HTR-8/SVneo (cell line): Measurements from ENCODE around the gene SPPL2C.

- RRBS: no CpG with 5 or more reads among the region's 11 CpGs
Observed at GRCh38 chr17:45122635-45123102, 9.6 kb downstream of the PLCD3 start.

- RRBS: no CpG with 5 or more reads among the region's 9 CpGs
Observed at GRCh38 chr17:45127085-45127483, 5.2 kb downstream of the PLCD3 start.

DNA sequence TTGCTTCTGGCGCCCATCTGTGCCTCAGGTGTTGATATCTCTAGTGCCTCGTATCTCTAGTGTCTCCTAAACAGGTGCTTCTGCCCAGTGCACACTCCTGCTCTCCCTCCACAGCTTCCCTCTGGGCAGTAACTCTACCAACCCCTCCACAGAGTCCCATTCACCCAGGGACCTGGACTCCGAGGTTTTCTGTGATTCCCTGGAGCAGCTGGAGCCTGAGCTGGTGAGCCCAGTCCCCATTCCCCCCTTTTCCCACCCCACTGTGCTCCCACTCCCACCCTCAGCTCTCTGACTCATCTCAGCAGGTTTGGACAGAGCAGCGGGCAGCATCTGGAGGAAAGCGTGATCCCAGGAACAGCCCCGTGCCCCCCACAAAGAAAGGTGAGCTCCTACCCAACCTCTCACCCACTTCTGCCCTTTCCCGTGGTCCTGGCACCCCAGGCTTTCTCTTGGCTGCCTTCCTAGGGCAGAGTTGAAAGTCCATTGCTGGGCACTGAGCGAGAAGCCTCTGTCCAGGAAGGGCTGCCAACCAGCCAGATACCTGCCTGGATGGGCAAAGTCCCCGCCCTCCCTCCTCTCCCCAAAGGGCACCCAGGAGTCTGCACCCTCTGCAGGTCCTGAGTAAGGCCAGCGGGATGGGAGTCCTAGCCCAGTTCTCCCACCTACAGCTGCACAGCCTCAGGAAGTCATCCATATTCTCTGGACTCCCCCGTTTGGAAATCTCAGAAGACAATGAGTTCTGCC, 2.3 kb downstream of the ACBD4 start:
- RRBS: no CpG with 5 or more reads among the region's 11 CpGs

DNA sequence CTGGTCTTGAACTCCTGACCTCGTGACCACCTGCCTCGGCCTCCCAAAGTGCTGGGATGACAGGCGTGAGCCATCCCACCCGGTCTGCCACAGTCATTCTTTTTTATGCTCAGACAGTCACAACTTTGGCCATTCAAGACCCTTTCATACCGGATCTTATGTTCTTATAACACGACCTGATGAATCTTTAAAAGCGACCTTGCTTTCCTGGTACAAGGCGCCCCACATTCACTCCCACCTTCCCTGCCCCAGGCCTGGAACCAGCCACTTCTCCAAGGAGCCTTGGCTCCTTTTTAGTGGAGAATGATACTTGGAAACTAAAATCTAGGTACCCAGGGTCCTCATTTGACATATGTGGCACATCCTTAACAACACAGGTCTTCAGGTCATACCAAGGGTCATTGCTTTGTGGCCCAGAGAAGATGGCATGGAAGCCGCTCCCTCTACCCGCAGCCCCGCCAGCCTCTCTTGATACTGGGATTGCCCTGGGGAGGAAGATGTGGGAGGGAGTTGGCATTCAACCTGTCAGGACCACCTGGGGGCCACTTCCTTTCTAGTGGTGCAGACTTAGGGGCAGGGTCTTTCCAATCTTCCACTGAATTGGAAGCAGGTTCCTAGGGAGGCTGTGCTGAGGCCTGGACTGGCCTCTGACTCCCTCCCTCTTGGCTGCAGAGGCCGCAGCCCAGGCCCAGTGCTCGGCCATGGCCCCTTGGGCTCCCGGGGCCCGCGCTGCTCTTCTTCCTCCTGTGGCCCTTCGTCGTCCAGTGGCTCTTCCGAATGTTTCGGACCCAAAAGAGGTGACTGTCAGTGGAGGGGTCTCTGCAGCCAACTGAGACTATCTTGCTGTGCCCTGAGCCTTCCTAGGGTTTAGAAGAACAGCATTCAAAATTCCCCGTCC, 5.3 kb upstream of the HEXIM1 start:
- RRBS: 95% methylated on average over 1 of the region's 21 CpGs

GRCh38 chr17:45158137-45158396, 3.6 kb upstream of the HEXIM2 start:
- RRBS: no CpG with 5 or more reads among the region's 1 CpG

- RRBS: no CpG with 5 or more reads among the region's 17 CpGs
Observed at GRCh38 chr17:45197394-45198249, 24.1 kb upstream of the FMNL1 start.

GRCh38 chr17:45225876-45226667, 4.4 kb downstream of the FMNL1 start:
- RRBS: no CpG with 5 or more reads among the region's 14 CpGs

GRCh38 chr17:45228716-45229682, 7.3 kb downstream of the FMNL1 start:
- RRBS: no CpG with 5 or more reads among the region's 19 CpGs

DNA sequence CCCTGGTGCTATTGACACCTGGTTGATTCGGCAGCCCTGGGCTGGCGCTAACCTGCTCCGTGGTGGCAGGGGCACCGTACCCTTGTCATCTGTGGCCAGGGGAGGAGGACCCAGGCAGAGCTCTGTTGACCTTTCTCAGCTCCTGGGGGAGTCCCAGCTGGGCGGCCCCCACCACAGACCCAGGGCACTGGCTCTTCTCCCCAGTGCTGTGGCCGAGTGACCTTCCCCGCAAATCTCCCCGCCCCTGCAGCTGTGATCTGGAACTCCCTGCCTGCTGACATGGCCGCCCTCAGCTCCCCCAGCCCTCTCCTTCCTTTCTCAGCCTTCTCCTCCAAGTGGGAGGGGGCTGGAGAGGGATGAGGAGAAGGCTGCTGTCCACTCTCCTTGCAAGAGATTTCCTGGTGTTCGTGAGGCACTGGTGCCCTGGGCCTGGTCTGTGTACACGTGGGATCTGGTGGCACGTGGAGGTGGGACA, 8.0 kb downstream of the FMNL1 start:
- RRBS: no CpG with 5 or more reads among the region's 12 CpGs

- RRBS: no CpG with 5 or more reads among the region's 8 CpGs
Observed at GRCh38 chr17:45307323-45308077, 9.3 kb downstream of the MAP3K14 start.

DNA sequence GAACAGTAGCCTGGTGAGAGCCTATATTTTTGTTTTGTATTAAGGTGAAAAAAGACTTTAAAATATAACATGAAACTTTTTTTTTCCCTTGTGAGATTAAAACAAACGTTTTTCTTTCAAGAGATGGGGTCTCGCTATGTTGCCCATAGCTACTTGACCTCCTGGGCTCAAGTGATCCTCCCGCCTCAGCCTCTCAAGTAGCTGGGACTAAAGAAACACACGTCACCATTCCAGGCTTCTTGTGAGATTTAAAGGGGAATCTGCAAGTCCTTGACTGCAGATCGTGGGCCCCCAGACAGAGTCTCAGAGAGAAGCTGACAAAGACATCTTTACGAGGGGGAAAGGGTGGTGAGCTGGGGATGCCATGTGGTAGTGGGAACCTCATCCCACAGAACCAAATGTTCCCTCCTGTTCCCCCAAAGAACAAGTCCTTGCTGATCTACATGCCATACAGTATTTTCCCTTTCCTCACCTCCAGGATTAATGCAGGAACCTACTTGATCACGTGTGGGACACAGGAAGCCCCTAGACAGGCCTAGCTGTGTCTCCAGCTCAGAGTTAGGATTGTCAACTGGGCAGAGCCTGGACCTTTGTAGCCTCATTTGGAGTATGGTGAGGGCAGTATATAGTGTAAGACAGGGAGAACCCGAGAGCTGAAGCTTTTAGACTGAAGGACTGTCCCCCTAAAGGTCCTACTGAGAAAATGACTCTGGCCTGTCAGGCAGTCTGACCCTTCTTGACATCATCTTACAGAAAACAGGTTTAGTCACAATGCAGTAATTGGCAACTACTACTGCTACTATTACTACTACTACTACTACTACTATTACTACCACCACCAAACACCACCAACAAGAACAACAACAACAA, 4.1 kb downstream of the MAP3K14 start:
- RRBS: no CpG with 5 or more reads among the region's 8 CpGs

- RRBS: no CpG with 5 or more reads among the region's 5 CpGs
Observed at GRCh38 chr17:45332857-45333662, 16.2 kb upstream of the MAP3K14 start.

GRCh38 chr17:45432259-45432496, 492 bp downstream of the ARHGAP27 start:
- RRBS: 11% methylated on average over 7 of the region's 22 CpGs

- RRBS: 96% methylated on average over 3 of the region's 9 CpGs
Observed at GRCh38 chr17:45441832-45442300, 9.2 kb upstream of the ARHGAP27 start.

DNA sequence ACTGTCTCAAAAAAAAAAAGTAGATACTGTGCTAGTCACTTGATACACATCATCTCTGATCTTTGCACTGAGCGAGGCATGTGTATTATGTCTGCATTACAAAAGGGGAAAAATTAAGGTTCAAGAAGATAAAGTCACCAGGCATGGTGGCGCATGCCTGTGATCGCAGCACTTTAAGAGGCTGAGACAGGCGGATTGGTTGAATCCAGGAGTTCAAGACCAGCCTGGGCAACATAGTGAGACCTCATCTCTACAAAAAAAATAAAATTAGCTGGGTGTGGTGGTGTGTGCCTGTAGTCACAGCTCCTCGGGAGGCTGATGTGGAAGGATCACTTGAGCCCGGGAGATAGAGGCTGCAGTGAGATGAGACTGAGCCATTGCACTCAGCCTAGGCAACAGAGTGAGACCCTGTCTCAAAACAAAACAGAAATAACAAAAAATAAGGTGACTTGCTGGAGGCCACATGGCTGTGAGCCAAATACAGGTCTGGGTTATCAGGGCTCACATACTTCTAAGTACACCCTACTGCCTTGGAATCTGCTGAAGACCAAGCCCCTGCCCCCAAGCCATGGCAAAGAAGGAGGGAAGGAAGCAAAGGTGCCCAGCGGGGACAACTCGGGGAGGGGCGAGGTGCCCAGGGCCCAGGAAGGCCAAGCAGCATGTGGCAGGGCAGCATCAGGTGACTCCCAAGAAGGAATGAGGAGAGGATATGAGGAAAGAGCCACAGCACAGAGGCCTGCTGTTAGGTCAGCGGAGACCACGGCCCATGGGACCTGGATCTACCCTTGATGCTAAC, 142.9 kb upstream of the CRHR1 start:
- RRBS: no CpG with 5 or more reads among the region's 11 CpGs

DNA sequence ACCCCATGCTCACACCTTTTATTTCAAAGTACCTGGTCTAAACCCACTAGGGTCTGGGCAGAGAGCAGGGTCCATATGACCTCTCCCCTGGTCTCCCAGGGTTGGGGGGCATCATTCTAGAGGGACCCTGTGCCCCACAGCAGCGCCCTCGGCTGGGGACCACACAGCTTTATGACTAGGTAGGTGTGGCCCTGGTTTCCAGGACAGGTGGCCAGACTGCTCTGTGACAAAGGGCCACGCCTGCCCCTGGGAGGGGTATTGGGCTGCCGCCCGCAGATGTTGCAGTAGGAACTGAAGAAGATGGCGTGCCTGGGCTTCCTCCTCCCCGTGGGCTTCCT, at the start of gene SPPL2C:
SPPL2C (plus strand) TSS at position 275 of the 338 bp plus-strand sequence.
- RRBS: no CpG with 5 or more reads among the region's 7 CpGs

GRCh38 chr17:45870056-45870472, 24.3 kb upstream of the MAPT start:
- RRBS: no CpG with 5 or more reads among the region's 5 CpGs

- RRBS: no CpG with 5 or more reads among the region's 6 CpGs
Observed at GRCh38 chr17:45934491-45934838, 40.1 kb downstream of the MAPT start.

DNA sequence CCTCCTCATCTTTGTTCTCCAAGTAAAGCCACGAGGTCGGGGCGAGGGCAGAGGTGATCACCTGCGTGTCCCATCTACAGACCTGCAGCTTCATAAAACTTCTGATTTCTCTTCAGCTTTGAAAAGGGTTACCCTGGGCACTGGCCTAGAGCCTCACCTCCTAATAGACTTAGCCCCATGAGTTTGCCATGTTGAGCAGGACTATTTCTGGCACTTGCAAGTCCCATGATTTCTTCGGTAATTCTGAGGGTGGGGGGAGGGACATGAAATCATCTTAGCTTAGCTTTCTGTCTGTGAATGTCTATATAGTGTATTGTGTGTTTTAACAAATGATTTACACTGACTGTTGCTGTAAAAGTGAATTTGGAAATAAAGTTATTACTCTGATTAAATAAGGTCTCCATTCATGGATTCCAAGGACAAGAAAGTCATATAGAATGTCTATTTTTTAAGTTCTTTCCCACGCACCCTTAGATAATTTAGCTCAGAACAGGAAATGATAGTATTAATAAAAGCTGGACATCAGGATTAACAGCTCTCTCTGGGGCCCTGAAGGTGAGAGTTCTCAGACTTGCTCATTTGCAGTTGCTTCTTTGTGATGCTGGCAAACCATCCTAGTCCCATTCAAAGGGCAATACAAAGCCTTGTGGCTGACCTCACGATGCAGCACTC, 29.0 kb downstream of the STH start:
- RRBS: no CpG with 5 or more reads among the region's 7 CpGs

- RRBS: no CpG with 5 or more reads among the region's 12 CpGs
Observed at GRCh38 chr17:46032693-46033224, 33.7 kb downstream of the STH start.